ENCODE data around the genes MLANA and GLDC.

DNA sequence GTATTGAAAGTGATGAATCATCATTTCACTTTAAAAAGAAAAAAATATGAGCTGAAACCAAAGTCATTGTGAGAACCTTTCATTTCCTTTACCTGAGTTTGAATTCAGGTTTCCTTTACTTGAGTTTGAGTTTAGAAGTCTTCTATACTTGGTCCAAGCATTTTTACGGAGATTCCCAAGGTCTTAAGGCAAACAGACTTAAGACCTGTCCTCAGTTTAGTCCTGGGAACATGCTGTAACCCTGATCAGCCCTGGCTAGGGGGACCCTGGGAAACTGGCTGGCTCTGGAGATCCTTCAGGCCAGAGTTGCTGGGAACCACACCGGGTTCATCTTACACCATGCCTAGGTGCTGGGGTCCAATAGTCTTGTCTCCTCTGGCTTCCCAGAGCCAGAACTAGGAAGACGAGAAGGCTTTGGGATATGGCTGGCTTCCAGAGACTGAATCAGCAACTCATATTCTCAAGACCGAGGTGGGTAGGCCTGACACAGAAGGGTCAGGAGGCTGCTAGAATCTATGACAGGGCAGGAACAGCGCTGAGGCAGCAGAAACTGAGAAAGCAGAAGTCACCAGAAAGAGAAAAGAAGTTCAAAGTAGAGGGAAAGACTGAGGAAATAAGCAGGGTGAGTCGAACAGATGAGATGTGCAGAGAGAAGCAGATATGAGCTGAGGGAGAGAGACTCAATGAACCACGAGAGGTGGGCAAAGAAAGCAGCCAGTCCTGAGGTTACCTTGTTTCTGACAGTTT, 16.3 kb upstream of the PDCD1LG2 start:
- RRBS, result no CpG with 5 or more reads among the region's 7 CpGs

DNA sequence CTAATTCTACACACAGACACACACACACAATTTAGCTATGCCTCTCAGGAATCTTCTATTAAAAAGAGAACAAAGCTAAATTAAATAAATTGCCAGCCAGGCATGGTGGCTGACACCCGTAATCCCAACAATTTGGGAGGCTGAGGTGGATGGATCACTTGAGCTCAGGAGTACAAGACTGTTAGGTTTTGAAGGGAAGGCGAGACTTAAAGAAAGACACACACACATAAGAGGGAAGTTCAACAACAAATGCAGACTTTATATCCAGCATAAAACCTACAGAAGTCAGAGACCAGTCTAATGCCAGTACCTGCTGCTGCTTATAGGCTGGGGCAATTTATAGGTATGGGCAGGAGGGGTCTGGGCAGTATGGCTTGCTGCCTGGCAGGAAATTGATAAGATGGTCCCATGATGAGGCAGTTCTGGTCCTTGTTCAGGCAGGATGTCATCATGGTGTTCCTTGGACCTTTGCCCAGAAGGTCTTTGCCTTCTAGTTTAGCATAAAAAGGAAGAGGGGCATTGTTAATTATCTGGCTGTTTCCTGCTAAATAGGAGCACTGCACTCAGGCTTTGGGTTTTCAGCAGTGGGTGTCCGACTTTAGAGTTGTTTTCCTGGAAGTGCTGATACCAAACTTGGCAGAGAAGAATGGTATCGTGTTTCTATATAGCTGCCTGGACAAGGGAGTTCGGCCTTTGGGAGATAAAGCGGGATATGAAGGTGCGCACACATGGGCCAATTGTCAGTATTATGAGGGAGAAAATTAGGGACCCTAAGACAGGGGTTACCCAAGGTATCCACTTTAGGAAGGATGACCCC, 10.4 kb upstream of the PDCD1LG2 start:
- RRBS, result no CpG with 5 or more reads among the region's 7 CpGs

DNA sequence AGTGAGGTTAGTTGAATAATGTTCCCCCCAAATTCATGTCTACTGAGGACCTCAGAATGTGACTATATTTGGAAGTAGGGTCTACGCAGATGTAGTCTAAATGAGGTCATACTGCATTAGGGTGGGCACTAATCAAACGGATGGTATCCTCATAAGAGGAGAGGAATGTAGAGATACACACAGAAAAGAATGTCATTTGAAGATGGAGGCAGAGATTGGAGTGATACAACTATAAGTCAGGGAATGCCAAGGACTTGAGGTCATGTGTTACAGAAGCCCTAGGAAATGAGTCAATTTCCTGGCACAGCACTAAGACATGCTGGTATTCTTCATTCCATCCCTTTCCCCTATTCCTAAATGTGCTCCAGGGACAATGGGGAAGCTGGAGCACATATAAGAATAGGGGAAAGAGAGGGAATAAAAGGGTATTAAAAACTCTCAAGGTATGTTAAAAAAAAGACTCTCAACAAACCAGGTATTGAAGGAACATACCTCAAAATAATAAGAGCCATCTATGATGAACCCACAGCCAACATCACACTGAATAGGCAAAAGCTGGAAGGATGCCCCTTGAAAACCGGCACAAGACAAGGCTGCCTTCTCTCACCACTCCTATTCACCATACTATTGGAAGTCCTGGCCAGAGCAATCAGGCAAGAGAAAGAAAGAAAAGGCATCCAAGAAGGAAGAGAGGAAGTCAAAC, 622 bp upstream of the PDCD1LG2 start:
- RRBS, result no CpG with 5 or more reads among the region's 3 CpGs

GRCh38 chr9:5608586-5609416, 20.1 kb upstream of the RIC1 start:
- RRBS, result no CpG with 5 or more reads among the region's 6 CpGs

- RRBS, result no CpG with 5 or more reads among the region's 11 CpGs
These were observed at the start of gene MLANA for GRCh38 chr9:5890780-5891236. Gene MLANA (plus strand): TSS chr9:5890889.

GRCh38 chr9:6214845-6215278, 745 bp upstream of the IL33 start:
- RRBS, result no CpG with 5 or more reads among the region's 2 CpGs

DNA sequence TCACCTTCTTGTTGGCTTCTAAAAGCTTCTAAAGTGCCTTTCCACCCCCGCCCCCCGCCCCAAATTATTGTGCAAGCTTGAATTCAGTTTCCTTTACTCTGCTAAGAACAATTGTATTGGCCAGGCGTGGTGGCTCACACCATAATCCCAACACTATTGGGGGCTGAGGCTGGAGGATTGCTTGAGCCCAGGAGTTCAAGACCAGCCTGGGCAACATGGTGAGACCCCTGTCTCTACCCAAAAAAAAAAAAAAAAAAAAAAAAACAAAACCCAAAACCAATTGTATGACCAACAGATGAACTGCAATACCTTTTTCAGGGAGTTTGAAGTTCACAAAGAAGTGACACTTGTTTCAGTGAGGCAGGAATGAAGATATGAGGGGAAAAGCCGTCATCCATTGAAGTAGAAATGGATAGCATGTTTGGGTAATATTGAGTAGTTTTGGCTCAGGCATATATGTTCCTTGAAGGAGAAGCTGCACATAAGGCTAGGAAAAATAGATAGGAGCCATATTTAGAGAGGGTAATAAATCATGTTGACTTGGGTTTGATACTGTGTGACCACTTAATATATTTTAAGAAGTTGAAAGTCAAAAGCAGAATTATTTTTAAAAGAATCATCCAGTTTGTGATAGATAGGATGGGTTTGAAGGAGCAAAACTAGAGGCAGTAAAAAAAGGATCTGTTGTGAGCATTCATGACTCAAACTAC, 72.7 kb downstream of the UHRF2 start:
- RRBS, result no CpG with 5 or more reads among the region's 4 CpGs

- RRBS, result no CpG with 5 or more reads among the region's 8 CpGs
These were observed 82.6 kb downstream of the GLDC start for GRCh38 chr9:6562857-6563487.

- RRBS, result no CpG with 5 or more reads among the region's 7 CpGs
These were observed 6.7 kb downstream of the GLDC start for GRCh38 chr9:6638915-6639187.

GRCh38 chr9:6645014-6646018, at the start of gene GLDC:
Gene GLDC (minus strand): TSS chr9:6645729.
- RRBS, result 5% methylated on average over 17 of the region's 89 CpGs

DNA sequence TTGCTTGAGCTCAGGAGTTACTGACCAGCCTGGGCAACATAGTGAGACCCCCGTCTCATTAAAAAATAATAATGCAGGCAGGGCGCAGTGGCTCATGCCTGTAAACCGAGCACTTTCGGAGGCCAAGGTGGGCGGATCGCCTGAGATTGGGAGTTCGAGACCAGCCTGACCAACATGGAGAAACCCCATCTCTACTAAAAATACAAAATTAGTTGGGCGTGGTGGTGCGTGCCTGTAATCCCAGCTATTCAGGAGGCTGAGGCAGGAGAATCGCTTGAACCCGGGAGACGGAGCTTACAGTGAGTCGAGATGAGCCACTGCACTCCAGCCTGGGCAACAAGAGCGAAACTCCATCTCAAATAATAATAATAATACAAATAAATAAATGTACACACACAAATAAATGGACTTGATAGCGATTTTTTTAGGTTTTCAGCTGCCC, 36.8 kb upstream of the GLDC start:
- RRBS, result no CpG with 5 or more reads among the region's 15 CpGs

- RRBS, result no CpG with 5 or more reads among the region's 4 CpGs
These were observed 146.4 kb downstream of the DMAC1 start for GRCh38 chr9:7653242-7653542.

DNA sequence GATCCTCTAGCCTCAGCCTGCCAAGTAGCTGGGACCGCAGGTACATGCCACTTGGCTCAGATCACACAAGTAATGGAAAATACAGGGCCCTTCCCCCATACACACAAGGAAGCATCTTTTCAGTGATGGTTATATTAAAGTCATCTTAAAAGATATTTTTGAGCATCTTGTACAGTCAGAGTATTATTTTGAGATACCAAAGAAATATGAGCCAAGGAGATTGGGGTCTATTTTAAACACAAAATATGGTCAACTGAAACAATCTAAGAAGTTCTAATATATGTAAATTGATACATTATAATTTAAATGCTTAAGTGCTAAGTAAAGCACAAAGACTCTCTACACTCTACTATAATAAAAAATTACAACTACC, 59.8 kb downstream of the DMAC1 start:
- RRBS, result no CpG with 5 or more reads among the region's 1 CpG

DNA sequence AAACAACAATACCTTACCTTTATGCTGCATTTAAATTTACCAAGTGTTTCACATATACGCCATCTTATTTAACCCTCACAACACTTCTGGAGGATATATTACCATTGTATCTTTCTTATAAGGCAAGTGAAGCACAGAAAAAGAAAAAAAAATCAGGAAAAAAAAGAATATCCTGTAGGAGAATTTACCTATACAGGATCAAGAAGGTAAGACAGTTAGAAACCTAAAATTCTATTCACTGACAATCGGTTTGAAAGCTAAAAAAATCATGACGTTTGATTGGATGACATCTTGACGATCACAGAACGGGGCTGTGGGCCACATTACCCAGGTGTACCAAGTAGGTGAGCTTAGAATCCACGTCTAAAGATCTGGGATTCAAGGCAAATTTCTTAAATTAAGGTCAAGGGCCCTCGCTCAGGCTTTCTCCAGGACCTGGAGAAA, 909 bp downstream of the DMAC1 start:
- RRBS, result no CpG with 5 or more reads among the region's 7 CpGs

DNA sequence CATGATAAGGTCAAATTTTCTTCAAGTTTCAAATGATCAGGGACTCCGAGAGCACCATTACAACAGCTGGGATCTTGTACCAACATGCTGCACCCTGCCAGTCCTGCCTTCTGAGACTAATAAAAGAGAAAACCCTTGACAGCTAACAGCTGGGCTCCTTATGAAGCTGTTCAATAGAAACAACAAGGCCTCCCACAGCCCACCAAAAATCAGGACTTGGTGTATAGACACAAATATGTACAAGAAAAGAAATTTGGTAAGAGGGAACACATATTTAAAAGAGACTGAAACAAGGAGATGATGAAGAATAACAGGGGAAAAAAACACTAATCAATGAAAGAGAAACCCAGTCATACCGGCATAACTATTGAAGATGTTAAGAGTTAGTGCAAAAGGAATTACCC, 985.4 kb upstream of the DMAC1 start:
- RRBS, result no CpG with 5 or more reads among the region's 2 CpGs

- RRBS, result 1% methylated on average over 10 of the region's 28 CpGs
These were observed 826 bp downstream of the LURAP1L start for GRCh38 chr9:12775640-12776052.

- RRBS, result no CpG with 5 or more reads among the region's 2 CpGs
These were observed 197.6 kb downstream of the LURAP1L start for GRCh38 chr9:12972477-12972857.

GRCh38 chr9:13070445-13071097, 208.9 kb downstream of the MPDZ start:
- RRBS, result no CpG with 5 or more reads among the region's 4 CpGs

GRCh38 chr9:13168172-13168804, 111.2 kb downstream of the MPDZ start:
- RRBS, result no CpG with 5 or more reads among the region's 7 CpGs

- RRBS, result no CpG with 5 or more reads among the region's 4 CpGs
These were observed 89.5 kb downstream of the MPDZ start for GRCh38 chr9:13189922-13190560.

All from PFSK-1 (cell line).